Epithelial cell of prostate (primary cell): ENCODE measurements around the genes KMT2A, IFT46 and TREH.

- RRBS = no CpG with 5 or more reads among the region's 10 CpGs
Measured at GRCh38 chr11:118011784-118012828, 25.9 kb downstream of the IL10RA start.

- RRBS = no CpG with 5 or more reads among the region's 11 CpGs
Measured at GRCh38 chr11:118142618-118143220, 9.9 kb downstream of the SCN4B start.

- RRBS = no CpG with 5 or more reads among the region's 12 CpGs
Measured at GRCh38 chr11:118241233-118242416, 10.5 kb downstream of the MPZL3 start.

GRCh38 chr11:118343122-118343679 is 696 bp upstream of the CD3D start:
- RRBS = no CpG with 5 or more reads among the region's 10 CpGs

- RRBS = 1% methylated on average over 28 of the region's 92 CpGs
Measured at GRCh38 chr11:118436305-118437018, at the start of gene KMT2A. TSS of gene KMT2A (plus strand) at chr11:118436492.

GRCh38 chr11:118437019-118437869 is 952 bp downstream of the KMT2A start:
- RRBS = 5% methylated on average over 11 of the region's 30 CpGs

DNA sequence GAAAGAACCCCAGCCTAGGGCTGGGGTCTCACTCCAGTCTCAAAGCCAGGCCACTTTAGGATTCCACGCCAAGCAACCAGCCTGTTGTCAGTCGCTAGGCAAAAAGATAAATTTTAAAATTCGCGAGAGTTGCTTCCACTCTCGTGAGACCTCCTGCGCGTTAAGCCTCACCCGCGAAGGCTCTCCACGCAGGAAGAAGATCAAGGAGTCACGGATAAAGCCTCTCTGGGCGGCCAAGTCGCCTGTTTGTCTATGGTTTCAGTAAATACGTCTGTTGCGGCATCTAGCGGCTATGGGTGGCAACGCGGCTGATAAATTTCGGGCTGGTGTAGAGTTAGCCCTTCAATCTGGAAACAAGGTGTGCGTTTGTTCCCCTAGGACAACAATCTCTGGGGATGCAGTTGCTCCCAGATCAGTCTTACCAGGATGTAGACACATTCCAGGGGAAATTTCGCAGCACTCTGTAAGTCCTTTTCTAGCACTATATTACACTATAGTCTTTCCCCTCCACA is at the start of gene IFT46:
Gene IFT46, minus strand, starts transcription at position 108 of the 512 bp plus-strand sequence.
- RRBS = no CpG with 5 or more reads among the region's 21 CpGs

DNA sequence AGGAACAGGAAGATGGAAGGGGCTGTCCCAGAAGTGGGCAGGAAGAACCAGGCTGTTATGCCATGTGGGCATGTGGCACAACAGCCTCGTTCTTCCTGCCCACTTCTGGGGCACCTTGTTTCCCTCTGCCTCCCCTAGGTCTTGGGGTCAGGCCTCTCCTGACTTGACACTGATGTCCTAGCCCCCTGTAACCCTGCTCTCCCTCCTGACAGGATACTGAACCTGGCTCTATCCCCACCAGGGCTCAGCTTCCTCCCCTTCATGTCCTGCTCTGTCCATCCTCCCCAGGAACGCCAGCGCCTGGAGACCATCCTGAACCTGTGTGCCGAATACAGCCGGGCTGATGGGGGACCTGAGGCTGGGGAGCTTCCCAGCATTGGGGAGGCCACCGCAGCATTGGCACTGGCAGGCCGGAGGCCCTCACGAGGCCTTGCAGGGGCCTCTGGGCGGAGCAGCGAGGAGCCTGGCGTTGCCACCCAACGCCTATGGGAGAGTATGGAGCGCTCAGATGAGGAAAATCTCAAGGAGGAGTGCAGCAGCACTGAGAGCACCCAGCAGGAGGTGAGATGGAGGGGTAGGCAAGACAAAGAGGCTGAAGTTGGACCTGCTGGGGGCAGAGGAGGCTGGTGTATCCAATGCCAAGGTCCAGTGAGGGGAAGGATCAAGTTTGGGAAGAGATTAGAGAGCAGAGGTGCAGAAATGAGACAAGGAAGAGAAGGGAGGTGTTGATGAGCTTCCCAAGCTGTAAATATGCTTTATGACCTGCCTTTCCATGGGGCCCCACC is 23.7 kb downstream of the PHLDB1 start:
- RRBS = 99% methylated on average over 3 of the region's 13 CpGs

GRCh38 chr11:118679471-118680012 is at the start of gene TREH:
TSS of gene TREH (minus strand) at chr11:118679650.
- RRBS = no CpG with 5 or more reads among the region's 6 CpGs

GRCh38 chr11:118747347-118748014 is 43.5 kb downstream of the DDX6 start:
- RRBS = no CpG with 5 or more reads among the region's 3 CpGs

DNA sequence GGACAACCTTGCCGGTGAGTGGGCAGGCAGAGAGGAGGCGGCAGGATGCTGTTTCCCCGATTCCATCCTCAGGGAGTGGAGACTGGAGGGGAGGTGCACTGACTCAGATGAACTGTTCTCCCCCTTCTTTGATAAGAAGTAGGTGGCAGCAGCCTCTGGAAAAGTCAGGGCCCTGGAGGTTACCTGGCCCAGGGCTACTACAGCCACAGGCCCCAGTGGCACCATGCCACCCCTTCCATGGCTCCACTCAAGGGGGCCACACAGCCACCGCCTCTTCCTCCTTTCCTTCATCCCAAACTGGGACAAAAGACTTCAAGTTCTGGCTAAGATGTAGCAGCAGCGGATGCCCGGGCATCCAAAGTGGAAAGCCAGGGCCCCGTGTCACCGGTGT is 13.4 kb downstream of the CXCR5 start:
- RRBS = 20% methylated on average over 1 of the region's 8 CpGs

DNA sequence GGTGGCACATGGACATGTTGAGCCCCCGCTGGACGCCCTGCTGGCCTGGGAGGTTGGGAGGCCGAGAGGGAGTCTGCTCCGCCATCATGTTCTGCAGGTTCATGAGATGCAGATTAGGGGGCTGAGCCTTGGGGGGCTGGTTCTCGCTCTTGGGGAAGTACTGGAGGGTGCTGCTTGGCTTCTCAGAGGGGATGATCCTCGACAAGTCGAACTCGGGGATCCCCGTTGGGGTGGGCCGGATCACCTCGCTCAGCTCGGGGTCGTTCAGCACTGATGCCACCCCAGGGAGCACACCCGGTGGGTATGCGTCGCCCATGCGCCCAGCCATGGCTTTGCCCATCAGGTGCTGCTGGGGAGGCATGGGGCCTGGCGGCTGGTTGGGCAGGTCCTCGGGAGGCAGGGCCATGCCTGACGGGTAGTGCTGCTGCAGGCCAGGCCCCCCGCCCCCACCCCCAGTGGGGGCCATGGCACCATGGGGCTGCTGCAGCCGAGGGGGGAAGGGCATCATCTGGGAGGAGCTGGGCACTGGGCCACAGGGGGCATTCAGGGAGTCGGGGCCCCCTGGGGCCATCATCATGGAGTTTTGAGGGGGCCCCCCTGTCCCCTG is 15.1 kb downstream of the CXCR5 start:
- RRBS = 87% methylated on average over 5 of the region's 23 CpGs

DNA sequence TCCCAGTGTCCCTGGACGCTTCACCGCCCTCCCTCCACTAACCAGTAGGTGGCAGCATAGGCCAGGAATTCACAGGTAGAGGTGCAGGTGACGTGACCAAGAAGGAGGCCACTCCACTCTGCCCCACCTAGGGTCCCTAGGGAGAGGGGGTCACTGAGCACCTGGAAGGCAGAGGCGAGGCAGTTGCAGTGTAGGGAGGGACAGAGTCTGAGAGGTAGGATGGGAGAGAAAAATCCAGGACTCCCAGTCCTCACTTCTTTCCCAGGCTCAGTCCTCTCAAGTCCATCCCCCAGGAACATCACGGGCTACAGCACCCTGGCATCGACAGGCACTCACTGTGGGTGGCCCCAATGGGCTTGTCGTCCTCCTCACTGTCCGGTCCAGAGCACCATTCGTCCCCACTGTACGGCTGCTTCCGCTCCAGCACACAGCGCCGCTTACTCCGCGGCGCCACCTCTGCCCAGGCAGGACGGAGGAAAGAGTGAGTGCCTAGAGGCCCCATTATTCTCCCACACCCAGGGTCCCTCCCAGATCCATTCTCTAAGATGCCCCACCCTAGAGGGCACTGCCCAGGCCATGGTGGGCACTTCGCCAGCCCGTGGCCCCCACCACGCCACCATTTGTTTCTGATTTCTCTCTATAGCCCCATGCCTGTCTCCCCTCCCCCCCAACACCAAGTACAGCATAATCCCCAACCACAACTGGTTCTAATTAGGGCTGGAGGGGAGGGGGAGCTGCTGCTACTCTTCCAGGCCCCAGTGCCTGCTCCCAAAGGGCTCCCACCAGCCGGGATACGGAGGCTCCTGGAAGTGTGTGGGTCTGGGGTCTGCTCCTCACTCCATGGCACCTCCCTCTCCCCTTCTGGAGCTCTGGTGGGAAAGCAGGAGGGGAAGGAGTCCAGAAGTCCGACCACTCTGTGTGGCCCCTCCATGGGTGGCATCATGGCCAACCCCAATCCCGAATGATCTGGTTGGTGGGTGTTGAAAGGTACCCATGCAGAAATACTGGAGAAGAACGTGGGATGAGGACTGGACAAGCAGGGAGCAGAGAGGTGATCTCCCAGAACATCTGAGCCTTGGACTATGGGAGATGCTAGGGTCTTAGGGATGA is 18.2 kb downstream of the BCL9L start:
- RRBS = no CpG with 5 or more reads among the region's 25 CpGs

DNA sequence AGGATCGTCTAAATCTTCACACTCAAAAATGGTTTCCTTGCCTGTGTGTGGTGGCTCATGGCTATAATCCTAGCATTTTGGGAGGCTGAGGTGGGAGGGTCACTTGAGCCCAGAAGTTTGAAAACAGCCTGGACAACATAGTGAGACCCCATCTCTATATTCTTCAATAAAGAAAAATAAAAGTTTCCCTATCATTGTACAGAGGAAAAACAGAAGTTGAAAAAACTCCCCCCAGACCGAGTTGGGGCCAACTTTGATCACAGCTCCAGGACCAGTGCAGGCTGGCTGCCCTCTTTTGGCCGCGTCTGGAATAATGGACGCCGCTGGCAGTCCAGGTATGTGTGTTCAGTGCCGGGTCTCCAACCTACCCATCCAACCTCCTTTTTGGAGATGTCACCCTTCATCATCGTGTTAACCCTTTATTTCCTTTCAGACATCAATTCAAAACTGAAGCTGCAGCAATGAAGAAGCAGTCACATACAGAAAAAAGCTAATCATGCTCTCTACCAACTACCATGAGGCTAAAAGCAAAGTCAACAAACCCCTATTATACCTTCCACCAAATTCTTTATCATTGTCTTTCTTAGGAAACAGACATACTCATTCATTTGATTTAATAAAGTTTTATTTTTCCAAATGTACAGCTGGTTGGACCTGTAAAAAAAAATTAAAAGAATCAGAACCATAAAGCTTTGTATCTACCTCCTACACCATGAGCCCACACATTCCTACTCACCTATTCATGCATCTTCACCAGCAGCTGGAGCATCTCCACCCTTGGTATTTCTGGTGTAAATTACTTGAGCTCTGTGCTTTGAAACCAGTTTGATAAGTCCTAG is 2.8 kb downstream of the RPS25 start:
- RRBS = no CpG with 5 or more reads among the region's 8 CpGs

- RRBS = no CpG with 5 or more reads among the region's 10 CpGs
Measured at GRCh38 chr11:119085585-119086017, 920 bp downstream of the HMBS start.

DNA sequence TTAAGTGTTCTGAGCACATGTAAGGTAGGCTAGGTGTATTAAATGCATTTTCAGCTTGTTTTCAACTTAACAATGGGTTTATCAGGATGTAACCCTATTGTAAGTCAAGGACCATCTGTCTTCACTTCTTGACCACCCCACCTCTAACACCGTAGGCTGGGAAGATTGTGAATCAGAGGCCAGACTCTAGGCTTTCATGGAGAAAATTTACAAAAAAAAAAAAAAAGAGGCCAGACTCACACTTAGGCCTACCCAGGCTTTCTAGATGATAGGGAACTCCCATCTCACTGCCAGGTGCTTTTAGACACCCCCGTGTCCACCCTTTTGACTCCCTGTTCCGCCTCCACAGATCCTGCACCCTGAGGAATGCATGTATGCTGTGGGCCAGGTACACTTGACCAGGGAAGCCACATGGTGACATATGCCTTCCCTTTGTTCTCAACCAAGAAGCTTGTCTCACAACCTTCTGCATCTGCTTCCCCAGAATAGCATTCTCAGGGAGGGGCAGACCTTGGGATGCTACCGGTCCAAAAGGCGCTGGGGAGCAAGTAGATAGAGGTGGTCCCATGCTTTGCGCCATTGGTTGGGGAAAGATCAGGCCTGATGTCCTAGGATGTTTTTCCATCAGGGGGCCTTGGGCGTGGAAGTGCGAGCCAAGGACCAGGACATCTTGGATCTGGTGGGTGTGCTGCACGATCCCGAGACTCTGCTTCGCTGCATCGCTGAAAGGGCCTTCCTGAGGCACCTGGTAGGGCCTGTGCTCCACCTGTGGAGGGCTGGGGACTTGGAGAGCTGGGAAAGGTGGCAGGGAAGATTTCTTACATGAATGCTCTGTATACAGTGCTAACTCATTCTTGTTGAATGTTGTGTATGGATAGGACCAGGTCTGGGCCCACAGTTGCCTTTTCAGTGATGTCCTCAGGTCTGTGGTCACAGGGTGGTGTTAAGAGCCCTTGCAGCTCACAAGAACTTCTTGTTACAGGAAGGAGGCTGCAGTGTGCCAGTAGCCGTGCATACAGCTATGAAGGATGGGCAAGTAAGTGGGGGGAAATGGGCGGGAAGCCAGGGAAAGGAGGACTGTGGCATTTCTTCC is 3.1 kb downstream of the H2AX start:
- RRBS = no CpG with 5 or more reads among the region's 14 CpGs

- RRBS = 2% methylated on average over 7 of the region's 22 CpGs
Measured at GRCh38 chr11:119095537-119095887, 247 bp upstream of the H2AX start.

DNA sequence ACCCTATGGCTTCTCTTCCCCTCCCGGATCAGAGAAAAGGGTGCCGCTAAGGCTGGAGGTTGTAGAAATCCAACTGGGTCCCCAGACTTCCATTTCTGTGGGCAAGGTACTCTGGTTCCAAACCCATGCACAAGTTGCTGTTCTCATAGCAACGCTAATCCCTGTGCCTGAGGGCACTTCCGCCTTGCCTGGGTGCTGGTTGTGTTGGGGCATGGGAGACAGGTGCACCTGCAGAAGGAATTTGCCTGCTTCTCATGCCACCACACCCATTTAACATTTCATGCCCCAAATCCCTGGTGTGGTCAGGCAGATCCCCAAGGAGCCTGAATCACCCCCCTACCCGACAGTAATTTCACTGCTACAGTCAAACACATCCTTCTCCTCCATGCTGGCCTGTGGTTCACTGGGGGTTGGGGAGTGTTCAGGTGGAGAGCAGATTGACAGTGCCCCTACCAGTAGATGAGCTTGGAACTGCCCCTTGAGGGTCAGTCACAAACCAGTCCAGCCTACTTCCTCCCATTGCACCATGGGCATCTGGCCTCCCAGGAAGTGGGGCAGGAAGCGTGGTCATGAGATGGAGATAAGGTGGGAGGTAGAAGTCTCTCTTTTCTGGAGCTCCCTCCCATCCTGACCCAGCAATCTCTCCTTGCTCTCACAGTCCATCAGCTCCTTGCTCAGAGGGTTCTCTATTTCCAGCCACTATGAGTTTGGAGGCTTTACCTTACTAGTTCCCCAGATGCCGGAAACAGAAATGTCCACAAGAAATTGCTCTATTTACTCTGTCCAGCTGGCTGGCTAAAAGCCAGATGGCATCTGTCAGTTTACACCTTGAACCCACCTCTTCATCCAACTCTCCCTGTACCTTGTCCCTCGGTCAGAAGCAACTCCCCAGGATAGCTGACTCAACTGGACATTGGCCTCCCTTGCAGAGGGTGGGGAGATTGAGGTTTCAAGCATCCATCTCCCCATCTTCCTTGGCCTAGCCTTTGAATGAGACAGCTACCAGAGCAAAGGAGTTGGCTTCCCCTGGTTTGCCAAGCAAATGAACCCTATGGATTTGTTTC is 1.4 kb downstream of the C2CD2L start:
- RRBS = no CpG with 5 or more reads among the region's 8 CpGs

- RRBS = 100% methylated on average over 2 of the region's 8 CpGs
Measured at GRCh38 chr11:119112058-119112759, 5.1 kb downstream of the C2CD2L start.

DNA sequence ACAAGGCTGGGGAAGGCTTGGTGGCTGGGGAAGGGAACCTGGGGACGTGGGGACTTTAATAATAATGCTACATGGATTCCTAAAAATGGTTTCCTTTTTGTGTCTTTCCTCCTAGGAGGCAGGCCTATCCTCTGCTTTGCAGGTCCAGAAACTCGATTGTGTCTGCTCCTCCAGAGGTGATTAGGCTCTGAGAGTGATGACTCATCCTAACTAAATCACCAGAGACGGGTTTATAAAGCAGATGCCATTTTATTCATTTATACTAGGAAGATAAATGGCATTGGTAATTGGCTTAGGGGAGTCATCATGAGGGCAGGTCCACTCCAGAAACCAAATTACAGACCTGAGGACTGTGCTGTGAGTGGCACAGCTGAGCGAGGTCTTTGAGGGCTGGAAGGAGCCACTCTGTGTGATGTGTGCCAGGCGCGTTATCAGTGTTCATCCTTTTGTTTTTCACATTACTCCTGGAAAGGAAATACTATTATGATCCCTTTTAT is 7.0 kb downstream of the NLRX1 start:
- RRBS = no CpG with 5 or more reads among the region's 6 CpGs